ENCODE results near the gene UFL1.

GRCh38 chr6:90274405-90275137, 22.1 kb downstream of the BACH2 start:
- RRBS: no CpG with 5 or more reads among the region's 10 CpGs

DNA sequence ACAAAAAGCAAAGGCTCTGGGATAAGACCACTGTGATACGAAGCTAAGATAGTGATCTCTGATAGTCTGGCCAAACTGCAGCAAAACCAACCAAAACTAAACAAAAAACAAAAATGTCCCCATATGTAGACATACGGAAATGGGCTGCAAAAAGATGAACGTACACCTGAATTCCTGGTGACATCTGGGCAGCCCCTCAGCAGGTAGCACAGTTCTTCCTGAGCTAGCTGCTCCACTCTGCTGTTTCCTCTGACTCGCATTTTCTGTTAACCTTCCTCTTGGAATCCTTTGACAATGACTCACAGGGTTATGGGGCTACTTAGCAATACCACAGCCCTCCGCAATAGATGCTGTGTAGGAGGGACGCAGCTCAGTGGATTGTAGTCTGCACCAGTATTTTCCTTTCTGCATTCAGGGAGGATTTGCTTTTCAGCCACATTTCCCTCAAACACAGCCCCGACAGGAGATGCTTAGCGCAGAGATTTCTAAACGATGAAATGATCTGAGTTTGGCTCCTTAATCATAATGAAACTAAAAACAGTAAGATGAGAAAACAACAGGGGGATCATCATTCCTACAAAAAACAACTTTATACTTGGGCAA, 12.4 kb downstream of the BACH2 start:
- RRBS: no CpG with 5 or more reads among the region's 9 CpGs

- RRBS: no CpG with 5 or more reads among the region's 5 CpGs
Observed at GRCh38 chr6:90291460-90292076, 5.1 kb downstream of the BACH2 start.

- RRBS: no CpG with 5 or more reads among the region's 16 CpGs
Observed at GRCh38 chr6:90403568-90404215, 107.0 kb upstream of the BACH2 start.

DNA sequence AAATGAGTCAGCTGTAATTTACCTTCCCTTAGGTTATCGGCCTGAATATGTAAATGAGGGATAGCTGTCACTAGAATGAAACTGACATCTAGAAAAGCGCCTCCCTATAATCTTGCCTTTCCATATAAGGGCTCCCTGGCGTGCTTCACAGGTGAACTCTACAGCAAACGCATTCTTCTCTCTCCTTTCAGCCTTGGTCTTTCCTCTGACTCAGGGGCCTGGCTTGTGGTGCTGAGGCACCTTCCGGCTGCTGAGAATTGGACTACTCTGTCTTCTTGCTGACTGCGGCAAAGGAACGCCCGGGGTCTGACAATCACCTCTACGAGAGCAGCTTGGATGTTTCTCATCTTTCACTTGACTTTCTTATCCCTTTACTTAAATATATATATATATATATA, 114.8 kb upstream of the BACH2 start:
- RRBS: 95% methylated on average over 4 of the region's 9 CpGs

DNA sequence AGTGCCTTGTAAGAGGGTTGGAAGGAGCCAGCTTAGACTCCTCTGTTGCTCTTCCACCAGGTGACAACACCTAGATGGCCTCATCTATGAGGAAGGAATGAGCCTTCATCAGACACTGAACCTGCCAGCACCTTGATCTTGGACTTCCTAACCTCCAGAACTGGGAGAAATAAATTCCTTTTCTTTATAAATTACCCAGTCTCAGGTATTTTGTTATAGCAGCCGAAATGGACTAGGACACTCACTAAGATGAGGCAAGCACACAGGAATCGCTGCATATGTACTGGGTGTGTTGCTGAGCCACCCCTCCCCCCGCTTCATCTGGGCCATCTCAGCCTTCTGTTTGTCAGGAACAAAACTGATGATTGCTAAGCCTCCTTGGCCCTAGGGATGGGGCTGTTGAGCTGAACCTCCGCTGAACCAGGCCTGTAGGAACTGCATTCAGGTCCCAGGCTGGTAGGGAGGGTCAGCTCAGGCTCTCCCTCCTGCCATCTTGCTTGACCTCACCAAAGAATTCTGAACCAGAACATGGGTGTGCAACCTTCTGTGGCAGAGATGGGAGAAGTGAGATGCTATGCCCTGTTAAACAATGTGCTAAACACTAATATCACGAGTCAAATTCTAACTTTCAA, 108.6 kb downstream of the MAP3K7 start:
- RRBS: no CpG with 5 or more reads among the region's 5 CpGs

- RRBS: no CpG with 5 or more reads among the region's 4 CpGs
Observed at GRCh38 chr6:90496656-90496945, 90.3 kb downstream of the MAP3K7 start.

GRCh38 chr6:90536442-90537022, 50.3 kb downstream of the MAP3K7 start:
- RRBS: no CpG with 5 or more reads among the region's 5 CpGs

- RRBS: no CpG with 5 or more reads among the region's 4 CpGs
Observed at GRCh38 chr6:91475813-91476414, 889.0 kb upstream of the MAP3K7 start.

DNA sequence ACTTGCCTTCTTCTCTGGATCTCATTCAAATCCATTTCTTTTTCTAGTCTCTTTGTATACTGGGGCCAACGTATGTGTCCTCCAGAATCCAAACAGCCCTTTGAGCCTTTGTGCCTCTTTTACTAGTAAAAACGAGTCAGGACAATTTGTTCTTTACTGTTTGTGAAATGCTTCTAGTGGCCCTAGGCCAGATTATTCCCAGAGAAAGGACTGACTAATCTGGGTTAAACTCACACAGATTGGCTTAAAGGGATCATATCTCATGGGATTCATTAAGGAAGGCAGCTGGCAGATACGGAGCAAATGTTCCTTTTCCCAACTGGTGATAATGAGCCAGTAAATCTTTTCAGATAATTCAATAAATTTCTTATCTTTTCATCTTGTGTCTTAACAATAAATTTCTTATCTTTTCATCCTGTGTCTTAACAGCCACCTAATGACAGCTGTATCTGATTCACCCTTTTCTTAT, 32.0 kb upstream of the MANEA start:
- RRBS: no CpG with 5 or more reads among the region's 3 CpGs

DNA sequence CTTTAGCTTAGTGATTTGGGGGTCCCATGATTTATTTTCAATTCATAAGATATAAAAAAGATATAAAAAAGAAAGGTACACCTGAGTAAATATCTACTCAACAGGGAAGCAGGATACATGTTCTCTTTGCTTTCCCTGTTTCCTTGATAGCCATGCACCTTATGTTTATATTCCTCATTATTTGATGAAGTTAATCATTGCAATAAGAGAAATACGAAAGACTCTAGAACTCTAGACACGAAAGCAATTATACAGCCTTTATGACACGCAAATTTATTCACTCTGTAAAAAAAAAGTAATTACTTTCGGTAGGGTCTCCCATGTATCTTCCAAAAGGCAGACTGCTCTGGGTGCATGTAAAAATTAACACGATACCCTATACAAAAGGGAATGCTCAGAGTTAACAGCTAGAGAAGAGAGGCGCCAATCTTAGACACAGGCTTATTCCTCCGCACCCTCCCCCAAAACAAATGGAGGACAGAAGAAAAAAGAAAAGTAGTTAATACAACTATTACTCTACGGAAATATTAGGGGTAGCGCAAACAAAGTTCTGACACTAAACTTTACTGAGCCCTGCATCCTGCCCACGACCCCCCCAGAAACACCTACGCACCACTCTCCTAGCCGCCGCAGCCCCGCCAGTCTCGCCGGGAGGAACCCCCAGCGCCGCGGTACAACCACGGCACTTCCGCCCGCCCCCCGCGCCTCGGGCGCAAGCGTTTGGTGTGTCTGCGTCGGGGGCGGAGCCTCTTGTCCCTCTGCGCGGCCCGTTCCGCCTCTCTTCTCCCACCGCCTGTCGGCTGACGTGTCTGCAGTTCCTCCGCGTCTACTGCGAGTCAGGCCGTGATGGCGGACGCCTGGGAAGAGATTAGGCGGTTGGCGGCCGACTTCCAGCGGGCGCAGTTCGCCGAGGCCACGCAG, at the start of gene UFL1:
UFL1 (plus strand) TSS at position 779 of the 921 bp plus-strand sequence.
- RRBS: no CpG with 5 or more reads among the region's 51 CpGs

GRCh38 chr6:96575326-96575643, 12.4 kb downstream of the FHL5 start:
- RRBS: no CpG with 5 or more reads among the region's 3 CpGs

GRCh38 chr6:96885247-96885849, 12.3 kb downstream of the NDUFAF4 start:
- RRBS: no CpG with 5 or more reads among the region's 4 CpGs

- RRBS: no CpG with 5 or more reads among the region's 4 CpGs
Observed at GRCh38 chr6:99400004-99400490, 6.1 kb upstream of the COQ3 start.

DNA sequence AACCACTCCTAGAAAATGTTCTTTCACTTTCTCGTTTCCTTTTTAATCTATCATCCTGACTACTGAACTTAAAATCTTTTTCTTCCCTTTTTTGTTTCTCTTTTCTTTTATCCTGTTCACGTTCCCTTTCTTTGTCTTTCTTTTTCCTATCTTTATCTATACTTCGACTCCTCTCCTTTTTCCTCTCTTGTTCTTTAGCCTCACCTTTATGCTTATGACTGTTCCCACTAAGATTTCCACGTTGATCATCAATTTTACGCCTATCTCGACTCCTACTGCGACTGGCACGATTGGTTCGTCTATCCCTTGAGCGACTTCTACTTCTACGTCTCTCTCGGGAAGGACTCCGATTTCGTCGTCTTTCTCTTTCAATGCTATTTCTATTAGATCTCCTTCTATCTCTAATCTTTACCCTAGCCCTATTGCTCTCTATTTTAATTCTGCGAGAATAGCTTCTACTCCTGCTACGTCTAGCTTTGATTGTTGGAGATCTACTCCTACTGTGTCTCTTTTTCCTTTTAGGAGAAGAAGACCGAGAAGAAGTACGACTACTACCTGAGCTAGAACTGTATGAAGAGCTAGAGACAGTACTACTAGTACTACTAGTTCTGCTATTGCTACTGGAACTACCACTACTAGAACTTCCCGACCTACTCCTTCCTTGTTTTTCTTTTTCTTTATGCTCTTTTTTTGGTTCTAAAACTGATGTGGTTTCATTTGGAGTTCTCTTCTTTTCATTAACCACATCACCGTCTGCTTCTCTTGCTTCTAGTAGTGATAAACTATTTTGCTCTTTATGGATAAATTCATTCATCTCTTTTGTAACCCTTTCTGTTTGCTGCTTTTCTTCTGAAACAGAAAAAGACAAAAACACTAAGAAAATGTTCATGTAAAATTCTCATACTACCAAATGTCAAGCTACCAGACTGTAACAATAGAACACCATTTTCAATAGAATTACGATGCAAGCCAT, 7.1 kb upstream of the COQ3 start:
- RRBS: no CpG with 5 or more reads among the region's 22 CpGs

- RRBS: no CpG with 5 or more reads among the region's 1 CpG
Observed at GRCh38 chr6:99405810-99406361, 11.9 kb upstream of the COQ3 start.

GRCh38 chr6:99410621-99411049, 14.5 kb downstream of the PNISR start:
- RRBS: no CpG with 5 or more reads among the region's 4 CpGs

DNA sequence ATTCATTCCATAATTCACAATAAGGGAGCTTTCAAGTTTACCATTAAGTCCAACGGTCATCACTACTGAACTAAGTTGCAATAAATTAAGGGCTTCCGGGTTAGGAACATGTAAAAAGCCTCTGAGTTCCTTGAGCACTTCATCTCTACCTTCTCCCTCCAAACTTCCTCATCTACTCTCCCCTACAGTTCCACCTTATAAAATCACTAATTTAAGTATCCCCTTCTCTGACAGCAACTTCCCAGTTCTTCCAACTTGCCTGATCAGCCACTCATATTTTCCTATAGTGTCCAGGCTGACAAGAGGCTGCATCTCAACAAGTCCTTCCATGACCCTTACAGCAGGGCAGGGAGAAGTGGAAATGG, 2.6 kb downstream of the USP45 start:
- RRBS: no CpG with 5 or more reads among the region's 2 CpGs

- RRBS: 3% methylated on average over 18 of the region's 58 CpGs
Observed at GRCh38 chr6:99588457-99589304, 18.0 kb upstream of the PRDM13 start.

Data from AG08470 (cell line).